Skin of body (tissue), 2 donors: ENCODE measurements around a stretch of chr17.

DNA sequence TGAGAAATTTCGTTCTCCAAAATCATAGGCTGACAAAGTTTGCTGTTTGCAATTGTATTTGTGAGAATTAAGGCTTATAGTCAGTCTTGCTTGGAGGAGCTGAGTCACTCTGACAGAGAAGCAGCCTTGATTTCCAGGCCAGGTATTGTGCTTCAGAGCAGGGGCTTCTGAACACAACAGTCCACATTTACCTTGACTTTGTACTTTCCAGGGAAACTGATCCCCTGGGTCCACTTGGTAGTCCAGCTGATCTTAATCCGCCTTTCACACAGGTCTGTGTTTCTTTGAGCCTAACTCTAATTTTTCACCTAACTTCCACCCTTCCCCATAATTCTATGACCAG is 3.2 kb upstream of the TACO1 start:
- RAMPAGE, long total RNA, result no peak

GRCh38 chr17:63675767-63676459 is 24.0 kb downstream of the LIMD2 start:
- RAMPAGE, long total RNA, result no peak

DNA sequence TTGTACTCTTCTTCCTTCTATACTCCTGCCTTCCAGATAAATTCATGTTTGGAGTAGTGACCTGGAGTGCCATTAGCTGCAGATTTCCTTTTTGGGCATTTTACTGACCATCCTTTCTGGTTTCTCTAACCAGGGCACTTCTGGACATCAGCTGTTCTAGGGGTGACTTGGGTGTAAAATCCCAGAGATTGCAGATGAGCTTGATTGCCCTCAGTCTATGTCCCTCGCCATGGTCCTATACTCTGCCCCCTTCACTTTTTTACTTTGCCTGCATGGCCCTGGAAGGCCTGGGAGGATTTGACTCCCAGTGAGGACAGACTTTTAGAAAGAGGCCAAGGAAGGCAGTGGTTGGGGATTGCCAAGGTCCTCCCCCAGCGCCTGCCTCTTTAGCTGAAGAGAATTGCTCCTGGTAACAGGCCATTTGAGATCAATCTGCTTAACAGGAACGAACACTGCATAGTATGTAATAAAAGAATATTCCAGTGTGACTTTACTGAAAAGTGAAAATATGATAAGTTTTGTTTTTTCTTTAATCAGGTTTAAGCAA is 16.6 kb downstream of the LIMD2 start:
- RAMPAGE, long total RNA, result no peak

GRCh38 chr17:63697395-63698479 is 2.2 kb downstream of the LIMD2 start:
- RAMPAGE, long total RNA, result no peak

GRCh38 chr17:63699112-63699601 is 768 bp downstream of the LIMD2 start:
- RAMPAGE, long total RNA, result no peak

DNA sequence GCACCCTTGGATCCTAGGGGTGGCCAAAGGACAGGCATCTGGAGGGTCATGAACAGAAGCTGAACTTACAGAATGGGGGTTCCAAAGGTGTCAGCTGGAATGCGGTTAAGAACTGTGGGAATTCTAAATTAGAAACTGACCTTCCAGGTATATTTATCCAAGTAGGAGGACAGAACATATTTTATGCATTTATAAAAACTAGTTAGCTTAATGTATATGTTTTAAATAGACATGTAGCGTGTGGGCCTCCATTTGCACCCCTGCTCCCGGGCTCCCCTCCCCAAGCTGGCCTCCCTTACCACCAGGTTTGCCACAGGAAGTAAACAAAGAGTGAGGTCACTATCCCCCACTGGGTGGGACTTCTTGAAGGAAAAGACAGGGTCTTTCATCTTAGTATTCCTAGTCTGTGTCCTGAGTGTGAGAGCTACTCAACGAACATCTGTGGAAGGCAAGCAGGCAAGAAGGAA is 6.3 kb upstream of the LIMD2 start:
- RAMPAGE, long total RNA, result no peak

DNA sequence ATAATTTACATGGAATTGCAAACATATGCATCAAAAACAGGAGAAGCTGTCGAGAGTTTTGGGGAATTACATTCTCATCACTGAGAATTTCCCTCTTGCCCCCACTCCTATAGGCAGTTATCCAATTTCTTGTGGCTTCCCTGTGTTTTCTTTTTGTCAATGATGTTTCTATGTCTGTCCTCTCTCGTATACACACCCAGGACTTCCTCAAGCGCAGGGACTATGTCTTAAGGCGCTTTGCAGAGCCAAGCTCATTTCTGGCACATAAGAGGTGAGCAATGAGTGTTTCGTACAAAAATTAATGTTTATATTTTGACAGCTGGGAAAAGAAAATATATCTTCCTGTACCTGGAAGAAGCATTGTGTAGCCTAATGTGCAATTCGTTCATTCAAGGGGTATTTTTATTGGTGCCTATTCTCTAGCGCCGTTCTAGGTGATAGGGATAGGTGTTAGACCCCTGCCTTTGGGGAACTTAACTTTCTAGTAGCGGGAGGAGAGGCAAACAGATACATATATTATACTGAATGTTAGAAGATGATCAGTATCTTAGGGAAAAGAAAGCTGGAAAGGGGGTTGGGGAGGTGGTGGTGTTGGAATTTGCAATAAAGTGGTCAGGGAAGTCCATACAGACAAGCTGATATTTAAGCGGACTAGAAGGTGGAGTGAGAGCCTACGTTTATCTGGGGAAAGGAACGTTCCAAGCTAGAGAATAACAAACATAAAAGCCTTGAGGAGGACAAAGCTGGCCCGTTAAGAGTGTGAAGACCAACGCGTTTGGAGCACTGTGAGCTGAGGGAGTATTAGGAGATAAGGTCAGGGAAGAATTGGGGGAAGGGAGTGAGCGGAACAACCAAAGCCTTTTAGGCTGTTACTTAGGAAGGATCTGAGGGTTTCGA is 1.2 kb downstream of the DDX42 start:
- RAMPAGE, long total RNA, result no peak

- RAMPAGE, long total RNA, result no peak
Observed at GRCh38 chr17:63786866-63787316, 12.9 kb downstream of the DDX42 start.

DNA sequence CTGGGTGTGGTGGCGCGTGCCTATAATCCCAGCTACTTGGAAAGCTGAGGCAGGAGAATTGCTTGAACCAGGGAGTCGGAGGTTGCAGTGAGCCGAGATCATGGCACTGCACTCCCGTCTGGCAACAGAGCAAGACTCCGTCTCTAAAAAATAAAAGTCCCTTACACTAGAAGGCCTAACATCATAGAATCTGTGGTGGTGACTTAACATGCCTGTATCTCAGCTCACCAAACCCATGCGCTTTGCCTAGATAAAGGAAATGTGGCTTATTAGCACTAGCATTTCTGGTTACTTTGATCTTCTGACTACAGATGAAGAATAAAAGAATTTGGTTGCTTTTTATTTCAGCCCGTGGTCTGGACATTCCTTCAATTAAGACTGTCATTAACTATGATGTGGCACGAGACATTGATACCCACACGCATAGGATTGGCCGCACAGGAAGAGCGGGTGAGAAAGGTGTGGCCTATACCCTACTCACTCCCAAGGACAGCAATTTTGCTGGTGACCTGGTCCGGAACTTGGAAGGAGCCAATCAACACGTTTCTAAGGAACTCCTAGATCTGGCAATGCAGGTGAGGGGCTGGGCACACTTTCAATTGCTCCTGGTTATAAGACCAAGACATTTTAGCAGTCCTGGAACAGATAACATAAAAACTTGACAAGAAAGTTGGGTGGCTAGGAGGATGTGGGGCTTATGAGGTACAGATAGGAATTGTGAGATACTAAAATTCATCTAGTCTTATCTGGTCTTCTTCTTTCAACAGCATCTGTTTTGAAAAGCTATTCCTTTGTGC is 14.2 kb upstream of the PSMC5 start:
- RAMPAGE, long total RNA, result no peak

- RAMPAGE, long total RNA, result no peak
Observed at GRCh38 chr17:63833463-63834250, 6.2 kb upstream of the FTSJ3 start.

- RAMPAGE, long total RNA, result no peak
Observed at GRCh38 chr17:63927413-63927889, 4.7 kb downstream of the CD79B start.

- RAMPAGE, long total RNA, result no peak
Observed at GRCh38 chr17:63946547-63946926, 14.4 kb upstream of the CD79B start.

GRCh38 chr17:64001762-64002896 is 4.0 kb downstream of the PRR29 start:
- RAMPAGE, long total RNA, result no peak

DNA sequence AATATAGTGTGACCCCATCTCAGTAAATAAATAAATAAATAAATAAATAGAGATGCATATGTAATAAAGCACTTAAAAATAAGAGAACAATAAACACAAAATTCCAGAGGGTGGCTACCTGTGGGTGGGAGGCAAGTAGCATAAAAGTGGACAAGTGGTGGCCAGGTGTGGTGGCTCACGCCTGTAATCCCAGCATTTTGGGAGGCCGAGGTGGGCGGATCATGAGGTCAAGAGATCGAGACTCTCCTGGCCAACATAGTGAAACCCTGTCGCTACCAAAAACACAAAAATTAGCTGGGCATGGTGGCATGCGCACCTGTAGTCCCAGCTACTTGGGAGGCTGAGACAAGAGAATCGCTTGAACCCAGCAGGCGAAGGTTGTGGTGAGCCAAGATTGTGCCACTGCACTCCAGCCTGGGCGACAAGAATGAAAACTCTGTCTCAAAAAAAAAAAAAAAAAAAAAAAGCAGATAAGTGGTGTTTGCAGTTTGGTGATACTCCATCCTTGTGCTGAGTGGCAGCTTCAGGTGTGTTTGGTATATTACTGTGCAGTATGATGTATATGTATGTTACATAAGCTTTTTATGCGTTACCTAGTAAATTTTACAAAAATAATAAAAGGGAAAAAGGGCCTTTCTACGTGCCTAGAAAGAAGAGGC is 929 bp downstream of the ICAM2 start:
- RAMPAGE, long total RNA, result no peak

- RAMPAGE, long total RNA, result no peak
Observed at GRCh38 chr17:64087346-64088421, 42.3 kb downstream of the ERN1 start.

DNA sequence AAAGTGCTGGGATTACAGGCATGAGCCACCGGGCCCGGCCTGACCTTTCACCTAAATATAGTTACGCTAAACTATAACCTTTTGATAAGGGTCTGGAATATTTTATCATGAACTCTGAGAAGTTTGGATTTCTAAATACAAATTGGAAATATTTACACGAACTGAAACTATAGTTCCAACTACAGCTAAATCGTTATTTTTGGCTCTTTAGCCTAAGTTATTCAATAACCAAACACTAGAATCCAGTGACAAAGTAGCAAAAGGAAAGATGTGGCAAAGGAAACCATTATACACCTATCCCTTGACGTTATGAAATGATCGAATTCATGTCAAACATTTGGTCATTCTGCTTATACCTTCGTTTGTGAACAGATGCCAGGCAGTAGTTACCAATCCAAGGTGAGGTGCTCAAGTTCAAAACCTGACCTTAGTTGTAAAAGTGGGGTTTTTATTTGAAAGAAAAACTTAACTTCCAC is 1.6 kb downstream of the ERN1 start:
- RAMPAGE, long total RNA, result no peak

DNA sequence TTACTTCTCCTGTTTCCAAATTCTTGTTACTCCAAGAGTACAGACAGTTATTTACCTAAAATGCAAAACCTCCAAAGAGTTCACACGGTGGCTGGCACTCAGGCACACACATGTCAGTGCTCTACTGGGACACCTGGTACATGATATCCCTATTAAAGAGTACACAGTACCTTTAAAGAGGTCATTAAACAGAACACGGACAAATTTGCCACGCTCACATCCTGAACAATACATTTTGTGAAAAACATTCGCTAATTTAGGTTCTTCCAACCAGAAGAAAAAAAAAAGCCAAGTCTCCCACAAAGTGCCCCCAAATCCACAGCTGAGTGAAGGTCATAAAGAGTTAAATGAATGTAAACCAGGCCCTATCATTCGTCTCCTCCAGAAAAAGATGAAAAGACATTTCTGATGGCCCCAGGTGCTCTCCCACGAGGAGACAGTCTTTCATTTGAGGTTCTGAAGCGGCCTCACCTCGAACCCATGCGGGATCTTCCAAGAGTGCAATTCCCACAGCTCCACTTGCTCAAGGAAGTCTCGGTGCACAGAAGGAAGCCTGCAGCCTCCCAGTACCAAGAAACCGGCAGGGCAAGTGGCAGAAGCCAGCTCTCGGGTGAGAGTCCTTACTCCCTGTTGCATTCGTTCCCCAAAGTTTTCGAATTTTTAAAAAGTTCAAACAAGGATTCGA is 974 bp downstream of the ERN1 start:
- RAMPAGE, long total RNA, result no peak

DNA sequence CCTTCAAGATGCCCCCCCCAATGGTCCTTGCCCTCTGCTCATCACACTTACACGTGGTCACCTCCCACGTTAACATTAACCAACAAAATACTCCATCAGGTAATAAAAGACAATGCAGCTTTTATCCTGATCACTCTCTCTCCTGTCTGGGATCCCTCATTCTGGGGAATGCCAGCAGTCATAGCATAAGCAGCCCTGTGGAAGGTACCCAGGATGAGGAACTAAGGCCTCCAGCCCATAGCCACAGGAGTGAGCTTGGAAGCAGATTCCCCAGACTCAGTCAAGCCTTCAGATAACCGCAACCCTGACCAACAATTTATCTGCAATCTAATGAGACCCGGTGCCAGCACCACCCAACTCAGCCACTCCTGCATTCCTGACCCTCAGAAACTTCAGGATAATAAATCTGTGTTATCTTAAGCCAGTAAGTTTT is 6.3 kb downstream of the PECAM1 start:
- RAMPAGE, long total RNA, result no peak

DNA sequence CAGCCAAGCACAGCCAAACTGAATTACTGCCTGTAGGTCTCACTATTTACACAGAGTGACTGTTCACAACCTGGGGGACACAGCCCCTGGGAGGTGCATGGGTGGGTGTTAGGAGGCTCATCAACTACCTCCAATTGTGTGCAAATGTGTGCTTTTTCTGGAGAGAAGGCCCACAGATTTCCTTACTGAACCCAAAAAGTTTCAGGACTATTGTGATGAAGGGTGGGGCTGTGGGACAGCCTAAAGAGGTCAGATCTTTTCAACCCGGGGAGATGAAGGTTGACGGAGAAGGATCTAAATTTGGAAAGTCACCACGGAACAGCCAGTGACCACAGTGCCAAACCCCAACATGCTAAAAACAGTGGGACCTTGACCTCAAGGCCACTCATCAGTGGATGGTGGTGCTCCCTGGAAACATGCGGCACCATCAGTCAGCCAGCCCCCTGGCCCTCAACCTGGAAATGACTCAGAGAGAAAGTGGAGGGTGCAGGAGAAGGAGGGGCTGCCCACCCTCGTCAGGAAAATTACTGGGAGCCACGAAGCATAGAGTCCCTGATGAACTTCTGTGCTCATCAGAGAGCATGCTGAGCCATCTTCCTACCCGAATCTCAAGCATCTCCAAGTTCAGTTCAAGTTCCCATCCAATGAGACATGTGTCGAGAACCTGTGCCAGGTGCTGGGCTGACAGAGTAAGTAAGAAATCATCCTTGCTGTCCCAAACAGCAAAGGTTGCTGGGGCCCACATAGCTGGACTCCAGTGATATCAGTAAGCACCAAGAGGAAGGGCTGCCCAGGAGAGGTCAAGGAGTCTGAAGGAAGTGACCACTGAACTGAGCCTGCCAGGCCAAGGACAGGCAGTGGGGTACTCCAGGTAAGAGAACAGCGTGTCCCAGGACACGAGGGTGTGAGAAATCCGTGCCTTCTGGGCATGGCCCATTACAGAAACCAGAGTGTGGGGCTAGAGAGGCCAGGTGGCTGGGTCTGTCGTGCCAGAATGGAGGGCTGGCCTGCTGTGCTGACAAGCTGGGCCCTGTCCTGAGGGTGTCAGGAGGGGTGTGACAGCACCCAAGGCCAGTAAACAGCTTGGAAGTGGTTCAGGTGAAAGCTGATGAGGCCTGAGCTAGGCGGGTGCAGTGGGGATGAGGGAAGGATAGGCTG is 5.4 kb downstream of the PECAM1 start:
- RAMPAGE, long total RNA, result no peak

DNA sequence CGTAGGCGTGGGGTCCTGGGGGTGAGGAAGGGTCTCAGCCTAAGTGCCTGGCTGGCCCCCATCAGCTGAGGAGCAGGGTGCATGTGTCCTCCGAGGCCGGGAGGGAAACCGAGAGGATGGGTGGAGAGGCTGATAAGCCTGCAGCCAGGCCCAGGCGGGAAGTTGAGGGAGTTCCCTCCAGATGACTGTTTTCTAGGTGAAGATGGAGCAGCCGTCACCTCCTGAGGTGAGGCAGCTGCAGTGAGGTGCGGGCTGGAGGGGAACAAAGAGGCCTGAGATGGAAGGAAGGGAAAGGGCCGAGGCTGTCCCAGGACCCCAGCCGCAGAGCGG is 3.1 kb downstream of the PECAM1 start:
- RAMPAGE, long total RNA, result no peak